Camera-type eye (tissue), 1 donor: ENCODE measurements around a stretch of chr9.

GRCh38 chr9:137751655-137752544 lies 125.7 kb upstream of the CACNA1B start:
- RAMPAGE, long total RNA: no peak

GRCh38 chr9:138023484-138024060 lies 146.0 kb downstream of the CACNA1B start:
- RAMPAGE, long total RNA: no peak